Vagina (tissue), 1 donor: ENCODE data around the gene SLC38A4.

DNA sequence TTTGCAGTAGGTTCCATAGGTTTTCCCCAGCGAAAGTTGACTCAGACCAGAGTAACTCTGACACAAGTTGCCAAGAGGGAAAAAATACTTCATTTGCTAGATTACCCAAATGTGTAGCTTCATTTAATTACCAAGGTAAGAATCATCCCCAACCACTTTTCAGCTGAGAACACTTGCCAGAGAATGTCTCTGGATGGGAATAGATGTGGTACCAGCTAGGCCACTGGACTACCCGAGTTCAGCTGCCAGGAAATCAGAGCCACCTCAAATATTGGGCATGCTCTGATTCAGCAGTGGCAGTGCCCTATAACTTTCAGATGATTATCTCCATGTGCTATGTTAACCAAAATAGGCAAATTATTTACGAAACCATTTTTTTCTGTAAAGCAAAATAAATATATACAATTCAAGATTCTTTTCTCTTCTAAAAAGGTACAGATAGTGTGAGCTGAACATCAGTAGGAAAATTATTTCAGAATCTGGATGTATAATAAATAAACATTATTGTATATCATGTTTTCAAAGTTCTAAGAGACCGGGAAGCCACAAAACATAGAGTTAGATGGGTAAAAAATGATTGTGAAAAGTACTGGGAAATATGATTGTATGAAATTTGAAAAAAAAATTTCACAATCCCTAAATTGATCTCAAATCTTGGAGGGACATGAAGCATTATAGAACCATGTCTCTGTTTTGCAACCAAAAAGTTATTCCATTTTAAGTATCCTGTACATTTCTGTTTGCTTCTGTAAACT, 80.5 kb downstream of the SLC38A1 start:
- PRO-cap, result no peak
- RAMPAGE, long total RNA, result no peak

GRCh38 chr12:46194199-46195031, 74.4 kb downstream of the SLC38A1 start:
- PRO-cap, result no peak
- RAMPAGE, long total RNA, result no peak

DNA sequence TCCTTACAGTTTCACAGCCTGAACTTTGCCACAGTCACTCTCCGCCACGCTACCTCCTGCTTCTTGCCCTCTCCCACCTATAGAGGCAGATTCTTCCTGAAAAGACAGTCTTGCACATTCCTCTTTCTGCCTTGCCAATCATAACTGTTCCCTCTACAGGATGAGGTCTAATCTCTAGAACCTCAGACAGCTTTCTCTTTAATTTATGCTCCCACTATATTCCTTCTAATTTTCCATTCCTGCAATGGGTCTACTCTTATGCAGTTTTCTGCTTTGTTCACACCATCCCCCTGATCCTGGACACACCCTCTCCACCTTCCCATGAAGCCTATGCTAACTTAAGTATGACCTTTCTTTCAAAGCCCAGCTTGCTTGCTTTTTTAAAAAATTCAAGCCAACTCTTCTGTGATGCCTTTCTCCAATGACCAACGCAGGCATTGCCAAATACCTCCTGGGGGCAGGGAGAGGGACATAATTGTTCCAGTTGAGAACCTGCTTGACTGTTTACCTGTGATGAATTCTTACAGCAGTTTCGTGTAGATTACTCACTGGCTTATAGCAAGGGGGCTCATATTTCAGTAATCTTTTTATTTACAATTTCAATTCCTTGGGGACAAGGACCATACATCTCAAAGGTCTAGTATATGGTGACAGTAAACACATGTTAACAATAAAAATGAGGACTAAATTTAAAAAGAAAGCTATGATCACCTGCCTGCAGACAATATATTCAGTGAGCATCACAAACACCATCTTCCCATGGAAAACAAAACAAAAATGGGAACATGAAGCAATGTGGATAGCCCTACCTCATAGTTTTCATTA, 7.8 kb downstream of the SLC38A1 start:
- PRO-cap, result no peak
- RAMPAGE, long total RNA, result no peak

DNA sequence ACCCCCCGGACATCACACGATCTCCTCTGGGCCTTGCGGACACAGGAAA, 973 bp downstream of the SLC38A1 start:
- PRO-cap, result no peak
- RAMPAGE, long total RNA, result no peak

GRCh38 chr12:46269278-46269563, 378 bp upstream of the SLC38A1 start:
- PRO-cap, result no peak
- RAMPAGE, long total RNA, result no peak

DNA sequence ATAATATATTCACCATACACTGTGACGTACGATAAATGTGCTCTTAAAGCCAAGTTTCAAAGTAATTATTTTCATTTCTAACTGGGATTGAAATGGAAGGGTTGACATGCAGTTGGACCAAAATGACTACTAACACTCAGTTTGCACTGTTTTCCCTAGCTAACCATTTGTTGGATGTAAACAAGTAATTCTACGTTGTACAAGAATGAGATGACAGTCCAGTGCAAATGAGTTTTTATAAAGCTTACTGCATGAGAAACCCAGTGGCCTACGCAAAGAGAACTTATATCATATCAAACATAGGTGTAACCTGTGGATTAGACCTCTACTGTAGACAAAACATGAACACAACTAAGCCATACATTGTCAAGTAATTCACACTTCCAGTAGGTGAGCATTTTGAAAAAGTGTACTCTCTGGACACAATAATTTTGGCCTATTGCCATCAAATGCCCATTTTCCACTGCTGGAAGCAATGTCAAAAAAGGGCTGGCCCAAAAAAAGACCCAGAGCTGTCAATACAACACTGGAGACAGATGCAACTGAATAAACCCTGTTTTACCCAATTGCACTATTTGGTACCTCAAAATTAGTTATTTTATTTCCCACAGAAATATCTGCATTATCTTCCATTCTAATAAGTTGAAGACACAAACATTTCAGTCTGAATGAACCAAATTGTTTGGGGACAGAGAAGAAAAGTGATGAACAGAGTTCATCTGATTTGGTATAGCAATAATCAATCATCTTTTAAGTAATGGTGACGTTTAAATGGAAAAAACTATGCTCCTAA, 12.7 kb downstream of the SLC38A2 start:
- PRO-cap, result no peak
- RAMPAGE, long total RNA, result no peak

GRCh38 chr12:46366770-46367258, 5.8 kb downstream of the SLC38A2 start:
- PRO-cap, result no peak
- RAMPAGE, long total RNA, result no peak

- PRO-cap, result no peak
- RAMPAGE, long total RNA, result no peak
Observed at GRCh38 chr12:46369972-46370148, 2.7 kb downstream of the SLC38A2 start.

GRCh38 chr12:46376562-46377081, 4.0 kb upstream of the SLC38A2 start:
- PRO-cap, result no peak
- RAMPAGE, long total RNA, result no peak

GRCh38 chr12:46450316-46451102, 77.9 kb upstream of the SLC38A2 start:
- PRO-cap, result no peak
- RAMPAGE, long total RNA, result no peak

GRCh38 chr12:46493132-46494320, 121.0 kb upstream of the SLC38A2 start:
- PRO-cap, result no peak
- RAMPAGE, long total RNA, result start-site peak on the plus strand at chr12:46493990-46494234, 5 reads

DNA sequence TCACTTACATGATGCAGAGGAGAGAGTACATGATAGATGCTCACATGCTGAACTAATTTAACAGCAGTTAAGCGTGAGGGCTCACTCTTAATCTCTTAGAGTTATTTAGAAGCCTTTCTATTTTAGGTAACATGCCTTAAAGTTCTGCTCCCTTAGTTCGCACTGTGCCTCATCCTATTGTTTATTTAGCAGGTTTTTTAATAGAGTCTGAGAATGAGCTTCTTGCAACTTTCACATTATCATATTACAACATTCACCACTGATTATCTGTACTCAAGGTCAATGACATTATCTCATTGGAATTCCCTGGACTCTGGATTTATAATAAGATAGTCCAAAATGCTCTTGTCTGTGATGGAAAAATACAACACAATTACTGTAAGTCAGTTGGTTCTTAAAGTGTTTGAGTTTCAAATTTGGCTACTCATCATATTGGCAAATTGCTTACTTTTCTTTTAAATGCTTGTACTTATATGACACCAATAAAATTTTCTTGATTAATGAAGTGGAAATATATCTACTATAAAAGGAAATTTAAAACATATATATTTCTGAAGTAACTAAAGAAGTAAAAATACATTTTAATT, 183.6 kb upstream of the SLC38A2 start:
- PRO-cap, result no peak
- RAMPAGE, long total RNA, result no peak

DNA sequence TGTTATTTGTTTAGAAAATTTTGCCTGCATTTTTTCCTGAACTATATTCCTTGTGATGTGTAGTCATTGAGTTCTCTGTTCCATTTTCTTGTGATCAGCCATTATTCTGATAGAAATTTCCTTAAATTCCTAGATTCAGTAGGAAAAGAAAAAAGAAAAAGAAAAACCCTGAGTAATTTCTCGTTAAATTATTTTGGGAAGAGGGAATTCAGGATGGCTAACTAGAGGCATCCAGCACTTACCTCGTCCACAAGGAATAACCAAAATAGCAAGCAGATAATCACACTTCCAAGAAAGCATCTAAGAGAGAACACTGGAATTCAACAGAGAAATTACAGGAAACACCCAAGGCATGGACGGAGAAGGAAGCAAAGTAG, 222.7 kb downstream of the SLC38A4 start:
- PRO-cap, result no peak
- RAMPAGE, long total RNA, result no peak

- PRO-cap, result no peak
- RAMPAGE, long total RNA, result no peak
Observed at GRCh38 chr12:46657747-46658157, 168.0 kb downstream of the SLC38A4 start.

GRCh38 chr12:46687003-46687774, 138.6 kb downstream of the SLC38A4 start:
- PRO-cap, result no peak
- RAMPAGE, long total RNA, result start-site peak on the plus strand at chr12:46687025-46687381, 8 reads

DNA sequence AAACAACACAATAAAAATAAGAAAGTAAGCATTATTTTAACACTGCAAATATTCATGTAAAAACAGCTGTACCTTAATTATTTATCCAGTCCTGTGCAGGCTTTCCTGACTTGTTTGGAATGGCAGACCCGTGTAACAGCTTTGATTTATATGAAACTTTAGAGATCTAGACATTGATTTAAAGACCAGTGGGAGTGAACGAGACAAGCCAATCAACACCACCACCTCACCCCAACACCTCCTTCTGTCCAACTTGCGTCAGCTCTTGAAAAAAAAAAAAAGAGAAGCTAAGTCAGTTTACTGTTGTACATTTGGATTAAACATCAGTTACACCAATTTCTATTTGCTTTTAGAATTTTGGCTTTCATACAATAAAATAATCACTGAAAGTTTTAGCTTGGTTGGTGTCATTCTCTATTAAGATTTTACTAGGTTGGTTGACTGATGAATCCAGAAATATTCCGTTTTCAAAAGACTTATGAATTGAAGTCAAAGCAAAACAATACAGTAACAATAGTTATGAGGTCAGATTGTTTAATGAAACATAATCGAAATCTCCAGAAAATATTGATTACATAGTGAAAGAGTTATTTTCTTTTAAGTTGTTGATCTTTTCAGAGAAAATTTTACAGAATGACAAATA, 22.1 kb downstream of the SLC38A4 start:
- PRO-cap, result no peak
- RAMPAGE, long total RNA, result no peak

GRCh38 chr12:46825859-46826402, at the start of gene SLC38A4:
SLC38A4 (minus strand) TSS chr12:46825997.
- PRO-cap, result no peak
- RAMPAGE, long total RNA, result no peak

- PRO-cap, result unidirectional peak, plus-strand start at chr12:47038681
- RAMPAGE, long total RNA, result no peak
Observed at GRCh38 chr12:47038090-47038801, 41.2 kb upstream of the PCED1B start.

DNA sequence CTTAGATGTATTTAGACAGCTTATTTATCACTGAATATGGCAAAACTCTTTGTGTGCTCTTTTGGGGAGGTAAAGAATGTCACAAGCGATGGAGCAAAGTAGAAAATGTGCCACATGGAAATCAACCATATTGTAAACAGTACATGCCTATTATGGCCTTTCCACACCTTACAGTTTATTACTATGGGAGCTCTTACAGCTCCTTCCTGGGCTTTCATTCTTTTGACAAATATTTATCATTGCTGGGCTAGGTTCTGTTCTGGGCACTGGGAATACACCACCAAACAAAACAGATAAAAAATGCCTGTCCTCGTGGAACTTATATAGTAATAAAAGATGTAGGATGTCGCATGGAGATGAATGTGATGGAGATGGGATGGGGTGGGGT, 11.4 kb upstream of the PCED1B start:
- PRO-cap, result no peak
- RAMPAGE, long total RNA, result no peak

DNA sequence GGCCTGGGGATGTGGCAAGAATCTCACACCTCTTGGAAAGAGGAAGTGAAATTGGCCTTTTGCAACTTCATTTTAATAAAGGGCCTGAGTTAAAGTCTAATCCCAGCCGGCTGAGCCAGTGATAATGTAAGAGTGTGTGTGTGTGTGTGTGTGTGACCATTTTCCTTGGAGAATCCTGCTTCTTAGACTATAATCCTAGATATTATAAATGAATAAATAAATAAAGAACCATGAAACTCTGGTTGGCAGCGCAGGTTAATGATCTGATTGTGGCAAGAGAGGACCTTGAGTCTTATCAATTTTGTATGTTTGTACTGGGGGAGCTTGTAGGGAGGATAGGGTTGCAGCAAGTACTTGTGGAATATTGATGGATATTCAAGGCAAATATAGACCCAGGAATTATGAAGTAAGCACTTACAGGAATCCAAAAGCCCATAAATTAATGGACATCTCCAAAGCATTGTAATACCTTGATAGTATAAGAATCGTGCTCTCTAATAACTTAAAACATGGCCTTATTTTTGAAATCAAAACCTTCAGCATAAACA, 233.2 kb upstream of the AMIGO2 start:
- PRO-cap, result no peak
- RAMPAGE, long total RNA, result no peak